ENCODE measurements around a stretch of chr22.

DNA sequence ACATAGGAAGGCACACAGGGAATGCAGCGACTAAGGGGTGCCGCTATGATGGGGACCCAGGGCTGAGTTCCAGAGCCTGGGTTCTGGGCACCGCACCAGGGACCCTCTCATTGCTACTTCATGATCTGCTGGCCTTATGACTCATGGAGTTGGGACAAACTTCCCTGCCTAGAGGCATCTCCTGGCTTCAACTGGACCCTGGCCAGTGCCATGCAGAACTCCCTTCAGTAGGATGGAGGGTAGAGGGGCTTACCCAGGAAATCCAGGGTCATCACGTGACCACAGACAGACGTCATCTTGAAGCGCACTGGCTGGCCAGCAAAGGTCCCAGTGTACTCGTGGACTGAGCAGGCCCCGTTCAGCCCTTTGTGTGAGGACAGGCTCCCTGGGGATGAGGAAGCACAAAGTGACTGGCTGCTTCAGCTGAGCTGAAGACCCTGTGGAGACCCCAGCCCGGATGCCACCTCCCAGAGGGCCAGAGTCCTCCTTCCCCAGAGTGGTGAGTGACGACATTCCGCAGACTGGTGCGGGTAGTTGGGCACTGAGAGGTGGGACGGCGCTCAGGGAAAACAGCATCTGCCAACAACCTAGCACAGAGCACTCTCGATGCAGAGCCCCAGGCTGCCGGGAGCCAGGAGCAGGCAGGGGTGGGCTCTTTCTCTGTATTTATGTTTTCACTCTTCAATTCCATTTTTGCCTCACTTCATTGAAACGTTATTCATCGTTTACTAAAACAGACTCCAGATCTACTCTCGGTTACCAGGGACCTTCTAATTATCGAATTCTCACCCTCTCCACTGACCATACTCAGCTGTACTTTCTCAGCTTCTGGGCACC, 8.3 kb downstream of the TOP3B start:
- RRBS, result no CpG with 5 or more reads among the region's 20 CpGs

GRCh38 chr22:22322325-22322761, 77.8 kb downstream of the VPREB1 start:
- RRBS, result no CpG with 5 or more reads among the region's 6 CpGs

DNA sequence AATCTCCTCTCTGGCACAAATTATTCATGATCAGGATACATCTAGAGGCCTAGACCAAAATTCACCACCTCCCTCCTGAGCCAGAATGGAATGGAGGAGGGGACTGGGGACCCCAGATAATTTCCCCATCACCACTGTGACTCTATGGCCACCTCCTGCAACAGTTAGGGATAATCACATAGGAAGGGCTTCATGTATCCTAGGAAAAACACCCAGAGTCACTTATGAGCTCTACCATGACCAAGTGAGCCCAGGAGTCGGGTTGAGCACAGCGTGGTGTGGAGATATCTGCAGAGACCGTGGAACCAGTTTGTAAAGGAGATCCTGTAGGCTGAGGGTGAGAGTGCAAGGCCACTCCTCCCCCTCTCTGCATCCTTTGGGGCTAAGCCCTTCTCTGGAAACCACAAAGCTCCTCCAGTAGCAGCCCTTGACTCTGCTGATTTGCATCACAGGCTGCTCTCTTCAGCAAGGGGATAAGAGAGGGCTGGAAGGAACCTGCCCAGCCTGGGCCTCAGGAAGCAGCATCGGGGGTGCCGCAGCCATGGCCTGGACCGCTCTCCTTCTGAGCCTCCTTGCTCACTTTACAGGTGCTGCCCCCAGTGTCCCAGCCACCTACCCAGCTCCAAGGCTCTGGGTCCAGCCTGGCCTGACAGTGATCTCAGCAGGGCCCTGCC, 68.9 kb upstream of the IGLL5 start:
- RRBS, result no CpG with 5 or more reads among the region's 6 CpGs

DNA sequence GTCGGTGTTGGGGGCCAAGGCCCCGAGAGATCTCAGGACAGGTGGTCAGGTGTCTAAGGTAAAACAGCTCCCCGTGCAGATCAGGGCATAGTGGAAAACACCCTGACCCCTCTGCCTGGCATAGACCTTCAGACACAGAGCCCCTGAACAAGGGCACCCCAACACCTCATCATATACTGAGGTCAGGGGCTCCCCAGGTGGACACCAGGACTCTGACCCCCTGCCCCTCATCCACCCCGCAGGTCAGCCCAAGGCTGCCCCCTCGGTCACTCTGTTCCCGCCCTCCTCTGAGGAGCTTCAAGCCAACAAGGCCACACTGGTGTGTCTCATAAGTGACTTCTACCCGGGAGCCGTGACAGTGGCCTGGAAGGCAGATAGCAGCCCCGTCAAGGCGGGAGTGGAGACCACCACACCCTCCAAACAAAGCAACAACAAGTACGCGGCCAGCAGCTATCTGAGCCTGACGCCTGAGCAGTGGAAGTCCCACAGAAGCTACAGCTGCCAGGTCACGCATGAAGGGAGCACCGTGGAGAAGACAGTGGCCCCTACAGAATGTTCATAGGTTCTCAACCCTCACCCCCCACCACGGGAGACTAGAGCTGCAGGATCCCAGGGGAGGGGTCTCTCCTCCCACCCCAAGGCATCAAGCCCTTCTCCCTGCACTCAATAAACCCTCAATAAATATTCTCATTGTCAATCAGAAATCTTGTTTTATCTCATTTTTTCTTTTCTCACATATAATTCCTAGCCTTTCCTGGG, 13.3 kb downstream of the IGLL5 start:
- RRBS, result no CpG with 5 or more reads among the region's 16 CpGs

DNA sequence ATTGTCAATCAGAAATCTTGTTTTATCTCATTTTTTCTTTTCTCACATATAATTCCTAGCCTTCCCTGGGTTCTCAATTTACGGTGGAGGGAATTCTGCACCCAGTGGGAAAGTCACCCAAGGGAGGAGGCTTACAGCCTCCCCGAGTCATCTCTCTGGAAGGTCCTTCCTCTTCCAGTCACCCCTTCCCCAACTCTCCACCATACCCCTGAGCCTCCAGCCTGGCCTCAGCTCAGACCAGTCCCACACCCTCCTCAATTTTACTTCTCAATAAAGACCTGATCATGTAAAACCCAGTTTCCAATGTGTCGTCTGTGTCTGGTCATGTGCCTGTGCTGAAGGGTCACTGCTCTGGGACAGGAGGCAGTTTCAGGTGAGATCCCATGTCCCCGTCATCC, 19.2 kb downstream of the IGLL5 start:
- RRBS, result no CpG with 5 or more reads among the region's 4 CpGs

DNA sequence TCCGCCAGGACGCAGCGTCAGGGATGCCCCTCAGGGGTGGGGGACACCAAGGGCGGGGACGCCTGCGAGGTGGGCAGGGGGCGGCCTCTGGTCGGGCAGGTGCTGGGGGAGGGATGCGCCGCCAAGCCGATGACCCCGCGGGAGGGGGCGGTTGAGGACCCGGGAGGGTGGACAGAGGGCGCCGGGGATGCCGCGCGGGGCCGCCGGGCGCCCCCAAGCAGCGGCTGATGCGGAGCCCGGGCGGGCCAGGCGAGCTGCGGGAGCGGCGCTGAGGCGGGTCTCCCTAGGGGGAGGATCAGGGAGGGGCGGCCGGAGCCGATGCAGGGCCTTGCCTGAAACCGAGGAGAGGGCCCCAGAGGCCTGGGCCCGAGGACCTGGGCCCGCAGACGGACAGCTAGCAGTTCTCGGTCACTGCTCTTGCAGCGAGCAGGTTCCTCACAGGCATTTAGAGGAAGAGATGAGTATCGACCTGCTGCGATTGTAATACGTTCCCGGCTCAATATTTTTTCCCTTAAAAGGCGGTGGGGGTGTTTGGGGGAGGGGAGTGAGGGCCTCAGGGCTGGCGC, 451 bp downstream of the GNAZ start:
- RRBS, result 3% methylated on average over 8 of the region's 47 CpGs

GRCh38 chr22:23141692-23141882, 203 bp downstream of the RSPH14 start:
- RRBS, result 83% methylated on average over 2 of the region's 11 CpGs

GRCh38 chr22:23183235-23183993, 3.1 kb downstream of the BCR start:
- RRBS, result no CpG with 5 or more reads among the region's 12 CpGs

DNA sequence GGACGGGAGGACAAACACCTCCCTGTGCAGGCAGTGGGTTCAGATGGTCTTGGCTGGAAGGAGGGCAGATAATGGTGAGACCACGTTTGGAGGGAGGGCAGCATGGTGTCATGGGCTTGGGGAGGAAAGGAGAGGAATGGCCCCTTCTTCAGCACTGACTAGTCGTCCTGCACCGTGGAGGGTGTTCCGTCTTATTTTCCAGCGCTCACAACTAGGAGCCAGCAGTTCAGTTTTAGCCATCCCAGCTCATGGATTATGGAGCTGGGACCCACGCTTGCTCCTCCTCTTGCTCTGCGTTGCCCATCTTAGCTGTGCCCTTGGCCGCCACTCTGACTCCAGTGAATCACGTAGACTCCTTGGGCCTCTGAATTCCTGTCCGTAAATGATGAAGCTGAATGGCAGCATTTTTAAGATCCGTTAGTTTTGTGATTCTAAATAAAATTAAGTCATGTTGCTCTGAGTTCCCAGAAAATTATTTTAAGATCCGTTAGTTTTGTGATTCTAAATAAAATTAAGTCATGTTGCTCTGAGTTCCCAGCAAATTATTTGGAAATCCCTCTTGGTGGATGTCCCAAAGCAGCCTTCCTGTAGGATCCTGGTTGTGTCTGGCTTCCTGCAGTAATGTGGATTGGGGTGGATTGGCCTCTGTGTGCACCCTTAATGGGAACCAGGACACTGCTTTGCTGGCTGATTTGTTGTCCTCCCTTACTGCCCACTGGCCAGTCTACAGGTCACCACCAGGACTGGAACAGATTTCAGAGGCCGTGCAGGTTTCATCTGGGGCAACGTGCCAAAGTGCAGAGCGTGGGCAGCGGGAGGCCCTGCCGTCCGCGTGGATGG, 23.9 kb downstream of the BCR start:
- RRBS, result no CpG with 5 or more reads among the region's 20 CpGs

DNA sequence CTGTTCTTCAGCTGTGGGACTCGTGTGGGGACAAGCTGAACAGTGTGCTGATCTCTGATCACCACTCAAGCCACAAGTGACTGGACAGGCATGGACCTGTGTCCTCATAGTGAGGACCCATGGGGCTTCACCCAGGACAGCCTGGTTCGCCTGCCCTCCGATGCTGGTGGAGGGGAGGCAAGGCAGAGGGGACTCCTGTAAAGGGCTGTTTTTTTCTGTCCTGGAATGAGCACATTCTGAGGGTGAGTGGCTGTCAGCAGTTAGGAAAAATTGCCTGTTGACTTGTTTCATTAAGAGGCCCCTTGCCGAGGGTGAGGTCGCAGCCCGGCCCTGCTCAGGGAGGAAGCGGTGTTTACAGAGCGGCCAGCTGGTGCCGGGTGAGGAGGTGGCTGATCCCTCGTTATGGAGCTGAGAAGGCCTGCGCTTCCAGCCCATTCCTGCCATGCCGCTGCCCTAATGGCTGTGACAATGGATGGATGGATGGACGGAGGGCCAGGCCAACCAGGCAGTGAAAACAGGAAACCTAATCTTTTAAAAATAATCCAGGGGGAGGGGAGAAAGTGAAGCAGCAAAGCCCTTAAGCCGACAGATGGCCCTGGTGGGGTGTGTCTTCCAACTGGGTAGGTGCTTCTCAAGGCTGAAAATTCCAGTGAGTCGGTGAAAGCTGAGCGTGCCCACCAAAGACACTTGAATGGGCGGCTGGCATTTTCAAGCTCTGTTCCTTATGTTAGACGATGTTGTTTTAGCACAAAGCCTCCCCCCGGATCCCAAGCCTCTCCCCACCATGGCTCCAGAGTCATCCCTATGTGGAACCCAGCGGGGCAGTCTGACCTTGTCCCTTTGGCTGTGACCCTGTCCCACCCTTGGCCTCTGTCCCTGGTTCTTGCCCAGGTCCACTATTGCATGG, 38.5 kb downstream of the BCR start:
- RRBS, result 19% methylated on average over 4 of the region's 20 CpGs

DNA sequence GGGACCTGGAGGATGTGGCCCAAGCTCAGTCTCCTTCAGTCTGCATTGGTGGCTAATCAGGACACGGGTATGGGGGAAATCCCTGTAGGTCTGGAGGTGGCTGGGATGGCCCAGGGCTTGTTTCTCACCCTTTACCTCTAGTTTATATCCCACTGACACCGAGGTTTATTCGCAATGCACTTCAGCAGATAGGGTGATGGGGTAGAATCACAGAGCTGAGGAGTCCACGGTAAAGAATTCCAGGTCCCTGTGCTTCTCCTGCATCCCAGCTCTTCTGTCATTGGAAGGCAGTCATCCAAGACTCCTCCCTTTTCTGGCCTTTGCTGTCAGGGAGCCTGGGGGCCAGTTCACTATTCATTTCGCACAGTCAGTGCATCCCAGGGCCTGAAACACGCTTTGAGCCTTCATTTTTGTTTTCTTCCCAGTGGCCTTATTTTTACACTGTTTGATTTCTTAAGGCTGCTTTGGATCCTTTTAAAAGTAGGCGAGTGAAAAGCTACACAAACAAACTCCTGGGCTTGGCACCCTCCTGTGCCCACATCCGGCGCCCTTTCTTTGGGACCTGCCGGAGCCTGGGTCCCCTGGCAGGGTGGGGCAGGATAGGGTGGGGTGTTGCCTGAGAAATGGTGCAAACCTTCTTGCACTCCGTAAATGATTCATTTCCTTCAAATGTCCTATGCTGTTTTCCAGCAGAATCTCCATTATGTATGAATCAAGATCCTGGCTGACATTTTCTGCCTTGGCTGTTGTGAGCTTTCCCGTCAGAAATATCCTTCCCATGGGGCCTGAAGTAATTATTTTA, 45.4 kb downstream of the BCR start:
- RRBS, result no CpG with 5 or more reads among the region's 12 CpGs

DNA sequence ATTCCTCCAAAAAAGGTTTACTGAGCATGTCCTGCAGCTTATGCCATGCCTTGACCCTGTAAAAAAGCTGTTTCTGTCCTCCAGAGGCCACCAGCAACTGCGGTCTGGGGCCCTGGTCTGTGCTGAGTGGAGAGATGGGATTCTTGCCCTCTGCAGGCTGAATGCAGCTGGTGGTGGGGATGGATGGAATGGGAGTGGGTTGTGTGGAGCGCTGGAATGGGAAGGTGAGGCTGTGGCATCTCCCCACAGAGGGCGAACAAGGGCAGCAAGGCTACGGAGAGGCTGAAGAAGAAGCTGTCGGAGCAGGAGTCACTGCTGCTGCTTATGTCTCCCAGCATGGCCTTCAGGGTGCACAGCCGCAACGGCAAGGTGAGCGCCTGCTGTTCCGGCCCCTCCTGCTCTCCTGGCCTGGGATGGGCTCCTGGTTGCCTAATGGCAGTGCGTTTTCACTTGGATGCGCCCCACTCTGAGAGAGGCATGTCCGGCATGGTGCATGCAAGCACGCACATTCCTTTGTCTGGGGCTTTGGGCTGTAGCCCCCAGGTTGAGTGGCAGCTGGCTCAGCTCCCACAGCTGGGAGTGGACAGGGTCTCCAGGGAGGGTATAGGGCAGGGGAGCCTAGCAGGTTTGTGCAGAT, 106.7 kb downstream of the BCR start:
- RRBS, result 92% methylated on average over 3 of the region's 13 CpGs

DNA sequence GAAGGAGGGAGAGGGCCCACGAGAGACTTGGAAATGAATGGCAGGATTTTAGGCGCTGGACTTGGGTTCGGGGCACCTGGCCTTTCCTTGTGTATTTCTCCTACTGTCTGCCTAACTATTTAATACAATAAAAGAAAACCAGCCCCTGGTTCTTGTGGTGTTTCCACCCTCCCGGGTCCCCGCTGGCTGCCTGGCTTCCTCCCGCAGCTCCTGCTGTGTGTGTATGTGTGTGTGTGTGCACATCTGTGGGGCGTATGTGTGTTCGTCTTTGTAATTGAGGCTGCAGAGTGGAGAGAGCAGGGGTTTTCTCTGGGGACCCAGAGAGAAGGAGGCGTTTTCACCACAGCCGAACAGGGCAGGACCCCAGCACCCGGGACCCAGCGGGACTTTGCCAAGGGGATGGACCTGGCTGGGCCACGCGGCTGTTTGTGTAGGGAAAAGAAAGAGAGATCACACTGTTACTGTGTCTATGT, 42.7 kb downstream of the IGLL1 start:
- RRBS, result no CpG with 5 or more reads among the region's 14 CpGs

- RRBS, result 69% methylated on average over 2 of the region's 18 CpGs
Measured at GRCh38 chr22:23539565-23539987, 40.5 kb downstream of the IGLL1 start.

GRCh38 chr22:23688480-23689115, 2.2 kb upstream of the RGL4 start:
- RRBS, result no CpG with 5 or more reads among the region's 10 CpGs

DNA sequence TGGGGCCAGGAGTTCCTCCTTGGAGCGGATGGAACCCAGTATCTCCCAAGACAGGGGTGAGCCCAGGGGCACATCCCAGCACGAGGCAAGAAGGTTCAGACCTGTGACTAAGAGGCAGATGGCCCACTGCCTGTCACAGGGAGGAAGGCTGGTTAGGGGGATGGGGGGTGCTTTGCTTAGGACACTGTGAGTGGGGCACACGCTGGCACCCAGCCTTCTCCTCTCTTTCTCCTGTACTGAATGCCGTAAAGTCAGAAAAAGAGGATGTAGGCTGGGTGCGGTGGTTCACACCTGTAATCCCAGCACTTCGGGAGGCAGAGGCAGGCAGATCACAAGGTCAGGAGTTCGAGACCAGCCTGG, 24.5 kb downstream of the RGL4 start:
- RRBS, result no CpG with 5 or more reads among the region's 7 CpGs

GRCh38 chr22:23768280-23768899, 618 bp upstream of the CHCHD10 start:
- RRBS, result 5% methylated on average over 5 of the region's 46 CpGs

DNA sequence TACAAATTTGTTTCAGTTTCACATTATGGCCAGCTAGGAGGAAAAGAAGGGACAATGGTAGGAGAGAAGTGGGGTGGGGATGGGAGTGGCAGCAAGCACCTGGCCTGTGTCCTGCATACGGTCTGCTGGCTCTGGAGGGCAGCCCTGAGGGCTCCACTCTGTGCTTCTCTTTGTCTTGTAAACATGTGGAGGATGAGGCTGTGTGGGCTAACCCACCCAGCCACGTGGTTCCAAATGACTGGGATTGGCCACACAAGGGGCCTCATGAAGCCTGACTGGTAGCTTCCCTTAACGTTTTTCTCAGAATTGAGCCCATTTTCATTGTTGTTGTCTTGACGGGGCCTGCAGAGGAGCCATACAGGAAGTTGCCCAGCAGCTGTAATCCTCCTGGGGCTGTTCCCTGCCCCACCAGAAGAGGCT, 18.1 kb downstream of the DERL3 start:
- RRBS, result no CpG with 5 or more reads among the region's 4 CpGs

GRCh38 chr22:23823273-23824288, 15.2 kb downstream of the DERL3 start:
- RRBS, result no CpG with 5 or more reads among the region's 18 CpGs

GRCh38 chr22:23834656-23835174, 4.1 kb downstream of the DERL3 start:
- RRBS, result 94% methylated on average over 1 of the region's 9 CpGs